ENCODE measurements around the gene C16orf78.

DNA sequence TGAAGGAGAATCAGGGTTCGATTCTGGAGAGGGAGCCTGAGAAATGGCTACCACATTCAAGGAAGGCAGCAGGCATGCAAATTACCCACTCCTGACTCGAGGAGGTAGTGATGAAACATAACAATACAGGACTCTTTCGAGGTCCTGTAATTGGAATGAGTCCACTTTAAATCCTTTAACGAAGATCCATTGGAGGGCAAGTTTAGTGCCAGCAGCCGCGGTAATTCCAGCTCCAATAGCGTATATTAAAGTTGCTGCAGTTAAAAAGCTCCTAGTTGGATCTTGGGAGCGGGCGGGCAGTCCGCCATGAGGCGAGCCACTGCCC, 701.0 kb downstream of the TP53TG3F start:
- PRO-cap = no peak

GRCh38 chr16:35142985-35143340, 1683.6 kb downstream of the TP53TG3F start:
- PRO-cap = no peak

- PRO-cap = no peak
These were observed 2343.0 kb downstream of the TP53TG3F start for GRCh38 chr16:35802366-35802941.

GRCh38 chr16:46748715-46749231, 629 bp upstream of the MYLK3 start:
- PRO-cap = no peak

DNA sequence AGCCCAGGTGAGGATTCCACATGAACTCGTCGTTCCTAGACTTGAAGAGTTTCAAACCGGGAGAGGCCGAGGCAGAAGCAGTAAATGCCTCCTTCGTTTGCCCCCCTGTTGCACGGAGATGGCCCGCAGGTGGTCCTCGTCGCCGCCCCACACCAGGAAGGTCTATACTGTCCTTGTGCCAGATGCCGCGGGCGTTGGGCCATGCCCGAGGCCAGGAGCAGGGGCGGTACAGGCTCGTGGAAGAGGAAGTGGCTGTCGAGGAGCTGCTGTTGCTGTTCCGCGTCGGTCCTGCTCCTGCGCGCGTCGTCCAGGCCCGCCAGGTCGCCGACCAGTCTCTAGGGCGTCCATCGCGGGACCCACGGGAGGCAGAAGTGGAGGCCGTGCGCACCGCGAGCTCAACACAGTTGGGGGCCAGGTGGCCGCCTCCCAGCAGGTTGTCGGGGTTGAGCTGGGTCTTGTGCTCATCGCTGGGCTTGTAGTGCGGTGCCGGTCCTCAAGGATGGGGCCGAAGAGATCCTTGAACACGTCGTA, 12.9 kb upstream of the C16orf87 start:
- PRO-cap = no peak

GRCh38 chr16:46876270-46876800, 7.8 kb upstream of the GPT2 start:
- PRO-cap = no peak

GRCh38 chr16:46957728-46958155, 15.7 kb downstream of the DNAJA2 start:
- PRO-cap = no peak

- PRO-cap = no peak
These were observed 3.1 kb upstream of the DNAJA2 start for GRCh38 chr16:46976452-46977011.

DNA sequence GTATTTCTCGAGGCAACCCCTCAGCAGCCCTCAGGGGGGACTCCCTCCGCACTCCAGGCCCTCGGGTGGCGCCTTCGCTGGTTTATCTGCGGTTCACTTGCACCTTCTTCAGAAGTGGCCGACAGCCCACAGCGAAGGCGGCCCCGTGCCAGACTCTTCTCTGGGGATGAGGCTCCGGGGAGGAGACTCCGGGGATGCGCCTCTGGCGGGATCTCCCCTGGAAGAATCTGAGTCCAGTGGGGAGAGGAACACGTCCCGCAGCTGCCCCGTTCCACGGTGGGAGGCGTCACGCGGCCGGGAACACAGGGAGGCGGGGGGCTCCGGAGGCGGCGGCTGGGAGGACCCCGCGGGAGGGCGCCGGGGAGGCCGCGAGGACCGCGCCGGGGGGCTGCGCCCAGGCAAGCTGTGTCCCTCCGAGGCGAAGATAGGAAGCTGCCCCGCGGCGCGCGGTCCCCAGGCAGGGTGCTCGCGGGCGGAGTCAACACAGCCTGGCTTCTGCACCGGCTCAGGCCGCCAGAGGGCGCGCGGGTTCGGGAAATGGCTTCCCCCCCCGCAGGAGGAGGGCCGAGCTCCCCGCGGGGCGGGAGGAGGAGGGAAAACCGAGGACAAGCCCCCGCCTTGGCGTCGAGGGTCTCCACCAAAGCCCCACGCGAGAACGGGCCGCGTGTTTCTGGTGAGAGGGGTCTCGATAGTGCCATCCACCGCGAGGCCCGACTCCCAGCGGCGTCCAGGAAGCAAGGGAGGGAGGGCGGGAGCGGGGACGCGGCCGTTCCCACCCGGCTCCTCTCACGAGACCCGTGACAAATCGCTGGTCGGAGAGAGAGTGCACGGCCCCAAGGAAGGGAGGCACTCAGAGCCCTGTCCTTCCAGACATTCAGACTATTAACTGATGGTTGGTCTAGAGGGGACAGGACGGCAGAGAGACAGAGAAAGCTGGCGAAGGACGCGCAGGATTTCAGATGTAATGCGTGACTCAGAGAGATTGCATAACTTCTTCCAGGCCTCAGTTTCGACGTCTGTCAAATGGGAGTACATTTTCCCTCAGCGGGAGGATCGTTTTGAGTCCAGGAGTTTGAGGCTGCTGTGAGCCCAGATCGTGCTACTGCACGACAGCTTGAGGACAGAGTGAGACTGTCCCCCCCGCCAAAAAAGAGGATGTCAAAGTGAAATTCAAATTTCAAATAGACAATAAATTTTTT, 64.4 kb upstream of the DNAJA2 start:
- PRO-cap = no peak

DNA sequence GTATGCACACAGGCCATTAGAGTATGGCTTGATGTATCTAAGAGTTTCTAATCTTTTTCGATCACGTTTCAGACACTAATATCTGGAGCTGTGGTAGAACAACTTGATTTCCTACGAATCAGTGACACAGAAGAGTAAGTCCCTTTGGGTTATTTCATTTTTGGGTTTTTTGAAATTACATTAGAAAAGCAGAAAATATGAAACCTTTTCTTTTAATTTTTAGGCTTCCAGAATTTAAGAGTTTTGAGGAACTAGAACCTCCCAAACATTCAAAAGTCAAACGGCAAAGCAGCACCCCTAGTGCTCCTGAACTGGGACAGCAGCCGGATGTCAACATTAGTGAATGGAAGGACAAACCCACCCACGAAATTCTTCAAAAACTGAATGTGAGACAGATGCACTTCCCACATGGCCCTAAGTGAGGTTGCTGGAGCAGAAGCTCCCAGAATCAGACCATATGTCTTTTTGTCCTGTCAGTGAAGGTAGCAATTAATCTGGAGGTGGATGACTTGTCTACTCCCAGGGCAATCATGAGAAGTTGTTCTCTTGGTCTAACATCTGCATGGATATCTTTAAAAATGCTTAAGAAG, 199.4 kb downstream of the PHKB start:
- PRO-cap = no peak

GRCh38 chr16:48116570-48116892, 39.3 kb downstream of the ABCC12 start:
- PRO-cap = no peak

DNA sequence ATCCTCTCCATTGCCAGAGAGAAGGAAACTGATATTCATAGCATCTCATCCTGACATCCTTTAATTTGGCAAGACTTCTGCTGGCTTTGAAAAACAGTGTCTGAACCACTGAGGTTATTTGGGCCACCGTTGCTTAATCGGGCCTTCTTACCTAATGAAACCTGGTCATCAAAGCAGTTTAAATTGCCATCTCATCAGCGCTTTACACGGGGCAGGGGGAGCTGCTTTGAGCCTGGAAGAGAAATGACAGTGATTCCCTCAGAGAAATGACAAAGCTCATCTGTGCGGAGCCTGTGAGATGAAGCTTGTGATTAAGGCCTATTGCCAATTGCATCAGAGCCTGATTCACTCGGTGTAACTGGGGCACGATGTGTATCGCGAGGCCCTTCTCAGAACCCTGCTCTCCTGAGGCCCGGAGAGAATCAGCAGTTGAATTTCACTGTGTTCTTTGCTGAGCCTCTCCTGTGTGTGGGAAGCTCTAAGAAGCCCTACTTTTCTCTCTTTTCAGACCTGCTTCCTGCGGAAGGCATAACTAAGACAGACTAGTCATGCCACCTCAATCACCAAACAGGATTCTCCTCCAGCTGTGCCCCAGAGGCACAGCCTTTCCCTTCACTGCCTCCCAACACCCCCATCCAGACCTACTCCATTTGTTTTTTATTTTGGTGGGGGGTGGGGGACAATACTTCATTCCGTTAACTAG, 8.7 kb upstream of the SIAH1 start:
- PRO-cap = no peak

GRCh38 chr16:48448351-48448755, 63.1 kb upstream of the SIAH1 start:
- PRO-cap = no peak

- PRO-cap = no peak
These were observed 83.9 kb downstream of the N4BP1 start for GRCh38 chr16:48526072-48526511.

DNA sequence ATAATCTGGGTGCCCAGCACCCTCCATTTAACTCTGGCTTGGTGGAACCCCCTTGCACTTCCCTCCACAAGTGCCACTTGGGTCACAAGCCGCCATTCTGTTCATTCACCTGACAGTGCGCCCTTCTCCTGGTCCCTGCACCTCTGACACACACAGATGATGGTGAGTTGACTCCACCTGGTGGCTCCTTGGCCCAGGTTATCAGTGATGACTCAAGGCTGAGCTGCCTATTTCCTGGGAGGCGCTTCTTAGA, 83.5 kb downstream of the N4BP1 start:
- PRO-cap = unidirectional peak, minus-strand start at position 145 of the sequence

DNA sequence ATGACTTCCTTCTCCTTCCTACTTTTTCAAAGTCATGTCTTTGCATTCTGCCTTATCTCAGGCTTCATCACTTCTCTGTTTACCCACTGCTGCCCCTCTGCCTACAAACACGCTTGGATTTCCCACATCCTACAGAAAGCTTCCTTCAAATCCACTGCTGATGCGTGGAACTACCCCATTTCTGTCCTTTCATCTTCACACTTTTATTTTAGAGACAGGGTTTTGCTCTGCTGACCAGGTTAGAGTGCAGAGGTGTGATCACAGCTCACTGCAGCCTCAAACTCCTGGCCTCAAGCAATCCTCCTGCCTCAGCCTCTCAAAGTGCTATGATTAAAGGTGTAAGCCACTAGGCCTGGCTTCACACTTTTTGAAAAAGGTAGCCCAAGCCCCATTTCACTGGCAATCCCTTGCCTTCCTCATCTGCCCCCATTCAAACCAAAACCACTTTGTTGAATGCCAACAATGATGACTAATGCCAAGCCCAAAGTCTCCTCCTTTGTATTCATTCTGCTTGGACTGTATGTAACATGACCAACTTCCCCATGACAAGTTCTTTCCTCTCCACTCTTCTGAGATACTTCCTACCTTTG, 33.2 kb downstream of the N4BP1 start:
- PRO-cap = no peak

GRCh38 chr16:48587151-48587443, 22.9 kb downstream of the N4BP1 start:
- PRO-cap = no peak

DNA sequence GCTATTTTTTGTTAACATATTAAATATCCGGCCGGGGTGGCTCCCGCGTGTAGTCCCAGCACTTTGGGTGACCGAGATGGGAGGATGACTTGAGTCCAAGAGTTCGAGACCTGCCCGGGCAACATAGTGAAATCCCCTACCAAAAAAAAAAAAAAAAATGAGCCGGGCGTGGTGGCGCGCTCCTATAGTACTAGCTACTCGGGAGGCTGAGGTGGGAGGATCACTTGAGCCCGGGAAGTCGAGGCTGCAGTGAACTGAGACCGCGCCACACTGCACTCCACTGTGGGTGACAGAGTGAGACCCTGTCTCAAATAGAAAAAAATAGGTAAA, 1.1 kb downstream of the N4BP1 start:
- PRO-cap = no peak

GRCh38 chr16:49373734-49373983, at the start of gene C16orf78:
Gene C16orf78 (plus strand): TSS chr16:49373804.
- PRO-cap = no peak

- PRO-cap = no peak
These were observed 91.2 kb downstream of the C16orf78 start for GRCh38 chr16:49464922-49465121.